Calu3 (cell line): ENCODE data around the gene GOLGA8A.

- PRO-cap: no peak
These were observed 482 bp downstream of the EMC4 start for GRCh38 chr15:34225147-34225849.

- PRO-cap: no peak
These were observed 725 bp downstream of the SLC12A6 start for GRCh38 chr15:34336880-34337231.

DNA sequence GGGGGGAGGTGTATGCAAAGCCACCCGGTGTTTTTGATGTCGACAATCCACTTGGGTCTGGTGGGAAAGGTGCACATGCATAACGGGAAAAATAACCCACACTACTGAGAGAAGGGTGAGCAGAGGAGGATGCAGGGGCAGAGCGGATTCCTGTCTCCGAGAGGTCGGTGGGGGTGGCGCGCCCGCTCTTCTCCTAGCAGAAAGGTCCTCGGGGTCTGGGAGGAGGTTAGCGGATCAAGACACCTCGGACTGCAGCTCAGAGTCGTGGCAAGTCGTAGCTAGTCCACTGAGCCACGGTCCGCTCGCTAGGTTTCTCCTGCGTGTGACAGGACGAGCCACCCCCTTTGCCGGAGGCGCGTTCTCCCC lies 366 bp downstream of the SLC12A6 start:
- PRO-cap: no peak

GRCh38 chr15:34341421-34341848 lies 1.5 kb downstream of the NOP10 start:
- PRO-cap: no peak

DNA sequence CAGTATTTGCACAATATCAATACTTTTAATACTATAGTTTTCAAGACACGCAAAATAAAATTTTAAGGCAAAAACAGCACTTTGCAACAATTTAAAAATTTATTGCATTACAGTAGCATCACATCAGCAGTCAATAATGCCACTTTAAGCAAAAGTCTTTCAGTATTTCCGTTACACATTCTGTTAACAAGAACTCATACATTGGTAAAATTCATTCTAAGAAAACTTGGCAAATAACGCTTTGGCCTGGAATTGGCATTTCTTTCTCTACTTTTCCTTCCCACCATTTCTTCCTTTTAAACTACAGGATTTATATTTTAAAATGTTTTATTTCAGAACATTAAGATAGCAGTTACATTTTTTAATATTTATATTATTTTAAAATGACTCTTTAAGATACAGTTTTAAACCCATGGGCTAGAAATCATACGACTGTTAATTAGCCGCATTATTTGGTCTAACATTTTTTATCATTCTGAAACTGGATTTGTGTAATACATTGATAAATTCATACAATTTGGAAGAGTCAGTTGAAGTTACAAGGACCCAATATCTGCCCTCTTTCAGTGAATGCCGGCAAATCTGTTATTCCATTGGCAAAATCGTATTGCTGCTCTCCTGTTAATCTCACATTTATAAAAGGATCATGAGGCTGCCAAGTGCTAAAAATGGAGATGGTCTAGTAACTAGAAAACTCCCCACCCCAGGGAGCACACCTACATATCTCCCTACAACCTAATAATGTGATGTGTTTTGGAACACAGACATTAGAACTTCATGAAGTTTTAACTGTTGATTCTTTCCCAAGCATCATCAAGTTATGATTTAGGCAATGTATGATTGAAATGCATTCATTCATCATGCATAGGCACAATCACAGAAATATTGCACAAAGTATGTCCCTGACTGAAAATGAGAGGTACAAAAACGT lies 12.3 kb upstream of the LPCAT4 start:
- PRO-cap: no peak

- PRO-cap: unidirectional peak, minus-strand start at chr15:34437785
These were observed at the start of gene GOLGA8A for GRCh38 chr15:34437606-34438050. Gene GOLGA8A (minus strand): TSS chr15:34437808.

GRCh38 chr15:34488879-34489569 lies 51.4 kb upstream of the GOLGA8A start:
- PRO-cap: no peak

- PRO-cap: no peak
These were observed 58.1 kb downstream of the GOLGA8B start for GRCh38 chr15:34525175-34525892.

DNA sequence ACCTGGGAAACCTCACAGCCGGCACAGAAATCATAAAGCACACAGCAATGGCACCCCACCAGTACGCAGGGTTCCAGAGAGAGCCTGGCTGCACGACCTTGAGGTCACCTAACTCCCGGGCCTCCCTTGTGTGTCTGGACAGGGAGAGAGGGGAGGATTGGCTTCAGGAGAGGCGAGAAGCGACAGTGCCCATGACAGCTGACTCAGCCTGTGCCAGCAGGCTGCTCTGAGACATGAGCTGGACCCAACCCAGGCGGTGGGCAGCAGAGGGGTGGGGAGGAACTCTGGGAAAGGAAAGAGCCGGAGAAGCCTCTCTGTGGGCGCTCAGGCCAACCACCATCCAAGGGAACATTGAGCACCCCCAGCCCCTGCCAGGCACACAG lies 3.0 kb downstream of the GOLGA8B start:
- PRO-cap: no peak

- PRO-cap: unidirectional peak, minus-strand start at chr15:34588446
These were observed 4.9 kb upstream of the GOLGA8B start for GRCh38 chr15:34588322-34588821.

GRCh38 chr15:34721677-34722913 lies 32.7 kb downstream of the GJD2 start:
- PRO-cap: no peak

GRCh38 chr15:35361980-35362761 lies 183.8 kb downstream of the DPH6 start:
- PRO-cap: no peak

GRCh38 chr15:36595665-36596196 lies 16.3 kb downstream of the CDIN1 start:
- PRO-cap: no peak

DNA sequence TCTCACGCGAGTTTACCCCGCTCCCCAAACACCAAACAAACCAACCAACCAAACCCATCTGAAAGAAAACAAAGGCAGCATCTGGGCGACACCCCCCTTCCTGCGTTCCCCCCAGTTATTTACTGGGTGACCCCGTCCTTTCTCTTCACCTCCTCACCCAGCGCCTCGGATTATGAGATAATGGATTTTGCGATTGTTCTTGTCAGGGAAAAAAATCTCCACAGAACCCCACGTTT lies 212.7 kb downstream of the MEIS2 start:
- PRO-cap: no peak

- PRO-cap: no peak
These were observed 115.0 kb downstream of the MEIS2 start for GRCh38 chr15:36985031-36986038.

GRCh38 chr15:37019834-37020680 lies 80.3 kb downstream of the MEIS2 start:
- PRO-cap: no peak

GRCh38 chr15:37091825-37092463 lies 8.4 kb downstream of the MEIS2 start:
- PRO-cap: no peak

DNA sequence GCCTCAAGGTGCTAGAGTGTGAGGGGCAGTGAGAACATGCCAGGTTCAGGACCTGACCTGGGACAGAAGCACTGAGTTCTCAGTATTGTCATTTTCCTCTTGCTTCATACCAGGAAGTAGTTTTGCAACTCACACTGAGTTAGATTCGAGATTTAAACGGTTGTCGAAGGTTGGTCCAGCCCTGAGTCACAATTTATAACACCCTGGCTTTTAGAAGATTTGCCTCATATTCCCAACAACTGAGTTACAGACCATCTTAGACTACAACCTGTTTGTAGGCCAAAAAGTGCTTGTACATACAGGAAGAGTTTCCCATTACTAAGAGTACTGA lies 11.9 kb upstream of the MEIS2 start:
- PRO-cap: no peak

DNA sequence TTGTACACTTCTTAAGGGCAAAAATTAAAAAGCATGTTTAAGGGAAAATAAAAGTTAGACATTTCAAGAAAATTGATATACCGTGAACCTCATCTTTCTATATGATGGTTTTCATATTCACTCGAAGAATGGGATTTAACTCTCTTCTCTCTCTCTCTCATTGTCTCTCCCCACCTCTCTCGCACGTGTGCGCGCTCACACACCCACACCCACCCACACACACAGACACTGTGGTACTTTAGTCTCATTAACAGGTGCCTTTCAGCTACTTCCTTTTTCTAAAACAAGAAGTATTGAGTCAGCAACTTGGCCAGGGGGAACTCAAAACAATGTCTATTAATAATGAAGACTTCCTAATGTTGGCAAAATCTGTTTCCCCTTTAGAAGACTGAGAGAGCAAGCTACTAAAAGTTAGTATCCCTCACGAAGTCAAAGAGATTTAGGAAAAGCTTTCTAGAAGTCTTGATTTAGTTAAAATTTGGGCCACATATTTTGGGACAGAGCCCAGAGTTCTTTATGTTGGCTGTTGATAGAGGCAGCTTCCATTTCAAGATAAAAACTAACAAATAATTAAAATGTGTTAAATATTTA lies 150.7 kb downstream of the TMCO5A start:
- PRO-cap: no peak

DNA sequence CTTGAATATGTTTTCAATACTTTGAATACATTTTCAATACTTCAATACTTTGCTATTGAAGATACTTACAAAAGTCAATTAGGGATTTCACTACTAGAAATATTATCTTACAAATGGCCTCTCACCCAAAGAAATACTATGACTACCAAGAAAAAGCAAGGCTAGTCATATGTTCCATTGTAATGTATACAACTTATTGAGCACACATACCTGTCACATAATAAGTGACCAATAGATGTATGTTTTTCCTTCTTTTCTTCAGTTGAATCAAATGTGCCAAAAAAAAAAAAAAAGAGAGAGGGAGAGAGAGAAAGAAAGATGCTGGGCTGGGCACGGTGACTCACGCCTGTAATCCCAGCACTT lies 157.2 kb downstream of the TMCO5A start:
- PRO-cap: no peak